Temporal lobe (tissue), 2 donors: ENCODE measurements around a stretch of chr2.

GRCh38 chr2:144430613-144432027 is 88.8 kb downstream of the ZEB2 start:
- RAMPAGE, long total RNA, result no peak

DNA sequence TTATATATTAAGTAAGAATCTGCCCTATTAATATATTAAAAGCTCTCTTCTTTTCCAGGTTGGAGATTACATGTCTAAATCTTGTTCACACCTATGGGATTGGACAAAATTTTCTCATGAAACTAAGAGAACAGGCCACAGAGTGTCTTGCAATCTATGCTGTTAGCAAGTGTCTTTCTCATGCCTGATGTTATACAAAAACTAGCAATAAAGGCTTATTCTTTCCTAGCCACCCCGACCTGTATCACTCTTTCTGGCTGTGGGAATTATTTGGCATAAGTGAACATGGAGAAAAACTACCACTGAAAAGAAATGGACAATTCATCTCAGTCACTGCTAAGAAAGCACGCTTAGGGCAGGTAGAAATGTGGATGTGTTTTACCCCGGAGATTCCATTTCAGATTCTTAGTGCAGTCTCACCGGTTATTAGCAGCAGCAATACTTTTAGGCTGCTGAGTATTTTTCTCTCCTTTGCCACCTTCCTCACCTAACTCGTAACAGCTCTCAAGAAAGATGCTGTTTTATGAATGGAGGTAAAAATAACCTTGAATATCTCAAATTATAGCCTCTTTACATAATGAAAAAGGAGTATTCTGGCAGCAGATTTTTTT is 18.1 kb downstream of the ZEB2 start:
- RAMPAGE, long total RNA, result no peak

- RAMPAGE, long total RNA, result no peak
Observed at GRCh38 chr2:144524303-144525137, 4.6 kb upstream of the ZEB2 start.

- RAMPAGE, long total RNA, result no peak
Observed at GRCh38 chr2:144596050-144596736, 76.3 kb upstream of the ZEB2 start.

DNA sequence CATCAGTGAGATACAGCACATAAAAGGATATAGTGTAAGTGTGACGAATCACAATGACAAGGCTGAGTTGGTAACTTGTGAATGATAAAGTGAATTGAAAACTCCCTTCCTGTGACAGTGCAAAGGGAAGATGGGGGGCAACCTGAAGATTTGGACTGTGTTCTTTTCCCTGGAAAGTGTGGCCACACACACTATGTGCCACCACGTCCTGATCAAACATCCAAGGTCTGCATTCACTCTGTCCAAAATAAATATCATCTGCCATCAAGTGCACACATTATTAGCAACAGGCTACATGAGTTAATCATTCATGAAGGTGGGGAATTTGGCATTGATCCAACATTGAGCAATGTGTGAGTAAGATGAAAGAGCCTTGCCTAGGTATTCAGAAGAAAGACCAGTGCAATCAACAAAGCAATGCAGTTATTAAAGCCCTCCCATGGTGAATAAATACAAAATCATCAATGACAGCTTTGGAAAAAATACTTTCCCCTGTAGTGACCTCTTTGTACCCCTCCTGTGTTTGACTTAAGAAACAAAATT is 1280.4 kb upstream of the ZEB2 start:
- RAMPAGE, long total RNA, result no peak

DNA sequence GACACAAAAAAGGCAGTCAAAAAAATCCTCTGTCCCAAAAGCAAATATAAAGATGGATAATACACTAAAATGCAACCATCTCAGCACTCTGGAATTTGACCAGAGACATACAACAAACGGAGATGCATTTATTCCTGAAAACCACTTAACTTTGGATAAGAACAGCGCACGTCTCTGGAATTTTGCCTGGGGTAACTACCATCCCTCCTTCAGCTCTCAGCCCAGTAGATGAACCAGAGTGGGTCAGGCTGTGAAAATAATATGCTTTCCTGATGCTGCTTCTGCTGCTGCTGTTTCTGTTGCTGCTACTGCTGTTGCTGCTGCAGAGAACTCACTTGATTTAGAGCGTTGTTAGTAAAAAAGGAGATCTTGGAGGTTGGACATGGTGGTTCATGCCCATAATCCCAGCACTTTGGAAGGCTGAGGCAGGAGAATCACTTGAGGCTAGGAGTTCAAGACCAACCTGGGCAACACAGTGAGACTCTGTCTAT is 133.7 kb upstream of the ACVR2A start:
- RAMPAGE, long total RNA, result no peak

DNA sequence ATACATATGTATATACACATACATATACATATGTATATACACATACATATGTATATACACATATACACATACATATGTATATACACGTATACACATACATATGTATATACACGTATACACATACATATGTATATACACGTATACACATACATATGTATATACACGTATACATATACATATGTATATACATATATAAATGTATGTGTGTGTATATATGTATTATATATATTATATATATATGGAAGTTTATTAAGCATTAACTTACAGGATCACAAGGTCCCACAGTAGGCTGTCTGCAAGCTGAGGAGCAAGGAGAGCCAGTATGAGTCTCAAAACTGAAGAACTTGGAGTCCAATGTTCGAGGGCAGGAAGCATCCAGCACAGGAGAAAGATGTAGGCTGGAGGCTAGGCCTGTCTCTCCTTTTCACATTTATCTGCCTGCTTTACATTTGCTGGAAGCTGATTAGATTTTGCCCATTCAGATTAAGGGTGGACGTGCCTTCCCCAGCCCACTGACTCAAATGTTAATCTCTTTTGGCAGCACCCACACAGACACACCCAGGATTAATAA is 299.0 kb upstream of the EPC2 start:
- RAMPAGE, long total RNA, result no peak

DNA sequence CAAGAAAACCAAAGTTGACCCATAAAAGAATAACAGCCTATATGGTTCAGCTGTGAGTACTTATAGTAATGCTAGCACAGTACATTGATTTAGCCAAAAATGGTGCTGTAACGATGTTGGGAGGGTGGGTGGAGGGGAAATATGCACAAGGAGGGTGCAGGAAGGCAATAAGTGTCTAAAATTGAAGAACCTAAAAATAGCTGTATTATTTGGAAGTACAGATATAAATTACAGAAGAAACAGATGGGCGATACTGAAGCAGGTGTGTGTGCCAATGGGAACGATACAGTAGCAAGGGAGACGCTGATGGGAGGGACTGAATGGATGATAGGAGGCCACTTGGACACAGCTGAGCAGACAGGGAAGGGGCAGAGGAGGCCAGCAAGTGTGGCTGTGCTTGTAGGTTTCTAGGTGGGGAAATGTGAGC is 92.0 kb upstream of the EPC2 start:
- RAMPAGE, long total RNA, result no peak

DNA sequence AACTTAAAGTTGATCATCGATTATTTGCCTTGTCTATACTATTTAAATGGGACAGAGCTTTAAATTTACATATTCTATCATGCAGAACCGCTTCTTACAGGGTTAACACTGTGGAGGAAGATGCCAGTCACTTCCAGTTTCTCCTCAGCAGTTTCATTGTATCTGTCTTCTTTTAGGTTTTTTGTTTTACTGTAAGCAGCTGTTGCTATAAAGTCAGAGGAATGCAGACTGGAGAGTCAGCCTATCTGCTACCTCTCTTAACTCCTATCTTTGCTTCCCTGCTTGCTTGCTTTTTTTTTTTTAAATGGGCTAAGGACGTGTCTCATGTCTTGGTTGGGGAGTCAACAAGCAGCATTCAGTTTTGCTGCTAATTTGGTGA is 8.9 kb downstream of the EPC2 start:
- RAMPAGE, long total RNA, result no peak

DNA sequence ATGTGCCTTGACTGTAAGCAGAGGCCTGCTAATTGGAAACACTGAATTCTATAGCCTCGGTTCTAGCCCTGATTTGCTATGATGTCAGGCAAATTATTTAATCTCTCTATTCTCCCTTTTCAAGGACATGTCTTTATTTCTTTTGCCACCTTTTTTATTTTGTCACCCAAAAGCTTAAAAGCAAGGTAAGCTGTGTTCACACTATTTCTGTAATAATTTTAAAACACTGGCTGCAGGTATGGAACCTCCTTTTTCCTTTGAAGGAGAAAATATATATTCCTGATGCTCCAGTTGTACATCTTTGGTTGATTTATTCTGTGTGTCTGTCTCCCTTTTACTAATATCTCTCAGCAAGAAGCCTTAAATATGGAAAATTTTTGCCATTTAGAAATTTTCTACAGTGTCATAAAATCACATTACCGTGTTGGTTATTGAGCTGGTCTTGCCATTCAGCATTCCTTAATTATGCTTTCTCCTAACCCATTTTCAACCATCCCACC is 47.3 kb downstream of the KIF5C start:
- RAMPAGE, long total RNA, result no peak

- RAMPAGE, long total RNA, result no peak
Observed at GRCh38 chr2:149111323-149111965, 72.9 kb downstream of the LYPD6B start.

DNA sequence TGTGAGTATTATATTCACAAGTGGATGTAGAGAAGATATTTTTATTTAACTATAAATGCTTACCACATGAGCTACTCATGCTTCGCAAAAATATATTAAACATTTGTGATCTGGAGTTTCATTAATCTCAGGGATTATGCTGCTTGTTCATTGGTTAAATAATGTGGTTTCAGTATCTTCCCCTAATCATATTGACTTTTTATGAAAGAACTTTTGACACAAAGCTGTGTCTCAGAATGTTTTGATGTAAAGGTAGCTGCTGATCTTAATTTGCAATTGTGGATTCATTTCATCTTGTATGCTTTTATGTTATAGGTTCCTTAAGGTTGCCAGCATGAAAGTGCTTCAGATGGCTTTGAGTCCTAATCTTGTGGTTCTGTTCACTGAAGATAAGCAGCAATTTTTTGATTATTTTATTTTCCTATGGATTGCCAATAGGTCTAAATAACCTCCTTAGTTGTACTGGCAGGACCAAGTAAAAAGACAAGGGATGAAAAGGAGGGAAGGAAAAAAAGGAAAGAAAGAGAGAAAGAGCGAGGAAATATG is 92.5 kb downstream of the LYPD6B start:
- RAMPAGE, long total RNA, result no peak

- RAMPAGE, long total RNA, result no peak
Observed at GRCh38 chr2:150630430-150631108, 143.1 kb upstream of the RND3 start.

DNA sequence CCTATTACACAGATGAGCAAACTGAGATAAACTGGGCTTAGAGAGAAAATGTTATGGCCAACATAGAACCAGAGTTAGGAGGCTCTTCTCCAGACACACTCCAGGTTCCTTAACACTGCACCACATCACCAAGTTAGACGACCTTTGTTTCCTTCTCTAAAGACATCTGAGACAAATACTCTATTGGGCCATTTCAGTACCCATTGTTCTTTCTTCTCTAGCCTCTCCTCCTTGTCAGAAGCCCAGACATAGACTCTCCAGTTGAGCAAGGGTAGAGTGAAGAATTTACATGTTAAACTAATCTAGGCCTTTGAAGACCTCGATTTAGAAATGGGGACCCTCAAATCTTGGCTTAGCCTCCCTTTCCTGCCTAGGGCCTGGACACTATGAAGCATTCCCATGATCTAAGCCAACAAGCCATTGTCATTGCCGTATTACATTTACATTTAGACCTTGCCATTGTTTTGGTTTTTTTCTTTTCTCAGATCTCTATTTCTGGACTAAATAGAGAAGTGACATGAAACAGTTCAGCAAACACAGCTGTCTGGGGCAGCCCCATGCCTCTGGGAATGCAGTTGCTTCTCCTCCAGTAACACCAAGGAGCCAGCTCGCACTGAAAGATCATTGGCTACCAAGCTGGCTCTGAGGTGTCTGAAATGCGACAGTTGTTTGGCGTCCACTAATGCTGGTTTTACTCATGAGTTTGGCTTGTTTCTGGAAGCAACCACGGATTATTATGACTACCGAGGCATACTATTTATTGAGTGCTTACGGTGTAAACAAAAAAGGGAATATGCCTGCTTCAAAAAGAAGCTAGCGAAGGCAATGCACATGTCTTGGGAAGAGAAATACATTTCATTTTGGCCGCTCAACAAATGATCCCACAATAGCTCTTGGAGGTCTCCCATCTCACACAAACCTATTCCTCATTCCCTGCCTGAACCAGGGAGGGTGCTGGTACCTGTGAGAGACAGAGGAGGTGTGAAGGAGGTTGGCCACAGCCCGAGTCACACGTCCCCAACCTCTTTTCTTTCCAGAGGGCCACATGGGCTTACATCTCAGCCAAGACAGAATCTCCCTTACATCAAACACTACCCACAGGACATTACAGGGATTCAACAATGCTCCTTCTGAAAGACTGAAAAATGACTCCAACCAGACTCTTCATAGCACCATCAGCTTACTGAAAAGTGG is 37.3 kb upstream of the NEB start:
- RAMPAGE, long total RNA, result no peak

DNA sequence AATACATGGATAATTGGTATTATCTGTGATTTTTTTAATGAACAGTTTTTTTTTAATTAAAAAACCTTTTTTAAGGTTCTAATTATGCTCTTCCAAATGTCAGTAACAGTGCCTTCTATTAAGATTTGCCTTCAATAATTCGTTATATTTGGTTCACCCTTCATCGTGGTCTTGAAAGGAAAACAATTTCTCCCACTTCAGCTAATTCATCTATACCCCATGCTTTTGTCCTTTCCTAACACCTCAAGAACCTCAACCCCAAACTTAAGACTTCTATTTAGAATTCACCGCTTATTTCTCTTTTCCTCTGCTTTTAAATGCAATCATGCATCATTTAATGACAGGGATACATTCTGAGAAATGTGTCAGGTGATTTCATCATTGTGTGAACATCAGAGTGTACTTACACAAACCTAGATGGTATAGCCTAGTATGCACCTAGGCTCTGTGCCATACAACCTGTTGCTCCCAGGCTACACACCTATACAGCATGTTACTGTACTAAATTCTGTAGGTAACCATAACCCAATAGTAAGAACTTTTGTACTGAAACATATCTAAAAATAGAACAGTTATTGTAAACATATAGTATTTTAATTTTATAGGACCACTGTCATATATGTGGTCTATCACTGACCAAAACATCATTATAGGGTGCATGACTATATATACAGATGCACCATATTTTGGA is 22.9 kb downstream of the ARL5A start:
- RAMPAGE, long total RNA, result no peak

DNA sequence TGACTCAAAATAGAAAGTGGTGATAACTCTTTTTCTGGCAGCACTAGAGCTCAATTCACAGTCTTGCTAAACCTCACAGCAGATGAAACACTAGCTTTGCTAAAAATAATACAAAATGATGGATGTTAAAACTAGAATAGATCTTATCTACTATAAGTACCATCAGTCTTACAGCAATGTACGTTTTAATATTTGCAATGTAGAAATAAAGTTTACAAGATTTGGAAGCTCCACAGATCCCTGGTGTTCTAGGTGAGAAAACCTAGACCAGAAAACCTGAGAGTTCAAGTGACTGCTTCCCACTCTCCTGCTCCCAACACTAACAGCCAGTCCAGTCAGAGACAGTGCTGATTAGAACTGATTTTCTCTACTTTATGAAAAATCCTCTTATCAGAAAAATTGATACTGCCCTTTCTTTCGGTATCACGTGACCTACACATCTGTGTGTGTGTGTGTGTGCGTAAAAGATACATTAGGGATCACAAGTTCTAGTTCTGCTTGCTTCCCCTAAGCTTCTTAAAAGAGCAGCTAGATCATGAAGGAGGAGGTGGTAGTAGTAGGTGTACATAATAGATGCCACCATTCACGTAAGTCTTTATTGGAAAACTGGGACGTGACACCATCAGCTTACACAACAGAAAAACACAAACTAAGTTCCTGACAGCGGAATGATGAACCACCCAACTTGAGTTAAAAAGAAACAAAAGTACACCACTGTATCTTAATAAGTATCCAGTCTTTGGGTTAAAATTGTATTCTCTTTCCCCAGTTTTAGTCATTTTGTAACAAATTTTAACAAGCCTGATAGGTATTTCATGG is 1.5 kb downstream of the ARL5A start:
- RAMPAGE, long total RNA, result no peak

DNA sequence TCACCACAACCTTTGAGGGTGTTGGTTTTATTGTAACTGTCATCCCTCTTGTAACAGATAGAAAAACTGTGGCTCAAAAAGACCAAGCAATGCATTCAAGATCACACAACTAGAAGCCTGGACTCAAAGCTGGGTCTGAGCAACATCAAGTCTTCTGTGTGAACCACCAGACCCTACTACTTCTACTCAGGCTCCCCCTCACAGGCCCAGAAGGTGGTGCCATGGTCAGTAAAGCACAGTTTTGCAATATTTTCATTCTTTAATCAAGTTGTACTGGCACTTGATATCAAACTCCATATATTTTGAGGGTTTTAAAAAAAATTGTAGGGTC is 105.2 kb upstream of the ARL5A start:
- RAMPAGE, long total RNA, result no peak

- RAMPAGE, long total RNA, result no peak
Observed at GRCh38 chr2:152389104-152390128, 54.4 kb downstream of the FMNL2 start.

- RAMPAGE, long total RNA, result no peak
Observed at GRCh38 chr2:152394916-152395436, 60.0 kb downstream of the FMNL2 start.

DNA sequence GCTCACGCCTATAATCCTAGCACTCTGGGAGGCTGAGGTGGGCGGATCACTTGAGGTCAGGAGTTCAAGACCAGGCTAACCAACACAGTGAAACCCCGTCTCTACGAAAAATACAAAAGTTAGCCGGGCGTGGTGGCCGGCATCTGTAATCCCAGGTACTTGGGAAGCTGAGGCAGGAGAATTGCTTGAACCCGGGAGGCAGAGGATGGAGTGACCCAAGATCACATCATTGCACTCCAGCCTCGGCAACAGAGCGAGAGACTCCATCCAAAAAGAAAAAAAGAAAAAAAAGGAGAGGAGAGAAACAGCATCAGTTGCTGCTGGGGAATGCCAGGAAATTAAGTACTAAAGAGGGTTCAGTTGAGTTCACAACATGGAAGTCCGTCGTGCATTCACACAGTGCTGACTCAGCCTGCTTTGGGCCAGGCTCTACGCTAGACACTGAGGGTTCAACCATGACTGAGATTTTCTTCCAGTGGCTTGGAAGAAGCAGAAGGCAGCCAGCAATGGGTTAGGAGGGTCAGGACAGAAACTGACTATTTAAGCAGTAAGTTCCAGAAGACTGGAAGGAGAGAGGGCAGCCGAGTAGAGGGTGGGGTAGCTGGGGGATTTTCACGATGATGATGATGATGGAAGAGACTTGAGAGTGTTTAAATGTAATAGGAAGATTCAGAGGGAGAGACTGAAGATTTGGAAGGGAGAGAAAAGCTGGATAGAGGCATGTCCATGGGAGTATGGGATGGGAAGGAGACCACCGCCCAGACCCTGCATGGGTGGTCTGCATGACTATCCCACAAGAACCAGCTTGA is 108.8 kb downstream of the FMNL2 start:
- RAMPAGE, long total RNA, result no peak